HCT116 (cell line): ENCODE data around the genes PLGLB1 and PLGLB2.

- RRBS: no CpG with 5 or more reads among the region's 4 CpGs
Measured at GRCh38 chr2:86297506-86298258, 39.7 kb downstream of the REEP1 start.

GRCh38 chr2:86443324-86443576, 2.1 kb downstream of the KDM3A start:
- RRBS: no CpG with 5 or more reads among the region's 2 CpGs

DNA sequence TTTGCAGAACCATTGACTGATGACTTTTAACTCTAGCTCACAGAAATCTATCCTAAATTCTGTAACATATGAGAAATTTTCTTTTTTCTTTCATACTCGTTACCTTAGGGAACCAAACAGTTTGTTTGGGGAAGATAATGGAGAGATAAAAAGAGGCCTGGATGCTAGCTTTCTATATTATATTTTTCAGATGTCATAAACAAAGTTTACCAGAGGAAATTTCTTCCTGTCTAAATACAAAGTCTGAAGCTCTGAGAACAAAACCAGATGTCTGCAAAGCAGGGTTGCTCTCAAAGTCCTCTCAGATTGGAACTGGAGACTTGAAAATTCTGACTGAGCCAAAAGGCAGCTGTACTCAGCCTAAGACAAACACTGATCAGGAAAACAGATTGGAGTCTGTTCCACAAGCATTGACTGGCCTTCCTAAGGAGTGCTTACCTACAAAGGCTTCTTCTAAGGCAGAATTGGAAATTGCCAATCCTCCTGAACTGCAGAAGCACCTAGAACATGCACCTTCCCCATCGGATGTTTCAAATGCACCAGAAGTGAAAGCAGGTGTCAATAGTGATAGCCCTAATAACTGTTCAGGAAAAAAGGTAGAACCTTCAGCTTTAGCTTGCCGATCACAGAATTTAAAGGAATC, 25.1 kb downstream of the KDM3A start:
- RRBS: no CpG with 5 or more reads among the region's 3 CpGs

DNA sequence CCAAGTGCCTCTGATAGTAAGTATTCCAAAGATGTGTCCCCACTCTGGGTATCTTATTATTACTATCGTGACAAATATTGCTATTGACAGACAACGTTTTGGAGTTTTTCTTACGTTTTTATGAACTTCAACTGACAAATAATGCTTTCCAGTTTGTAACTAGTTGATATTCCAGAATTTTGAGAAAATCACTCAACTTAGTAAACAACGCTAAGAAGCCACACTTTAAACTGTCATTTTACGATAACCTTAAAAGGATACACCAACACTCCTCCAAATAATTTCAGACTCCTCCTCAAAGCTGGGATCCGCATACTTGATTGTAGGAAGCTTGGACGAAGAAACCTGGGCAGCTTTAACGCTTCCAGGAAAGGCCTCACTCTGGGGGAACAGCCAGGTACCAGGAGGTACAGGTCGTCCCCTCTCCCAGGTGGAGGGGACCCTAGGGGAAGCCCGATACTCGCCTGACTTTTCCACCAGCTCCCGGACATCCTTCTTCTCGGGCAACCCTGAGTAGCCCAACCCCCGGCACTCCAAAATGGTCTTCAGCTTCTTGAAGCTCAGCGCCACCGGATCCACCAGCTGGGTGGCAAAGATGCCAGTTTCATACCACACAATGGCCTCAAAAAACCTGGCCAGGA, 1.3 kb downstream of the RNF103 start:
- RRBS: no CpG with 5 or more reads among the region's 16 CpGs

DNA sequence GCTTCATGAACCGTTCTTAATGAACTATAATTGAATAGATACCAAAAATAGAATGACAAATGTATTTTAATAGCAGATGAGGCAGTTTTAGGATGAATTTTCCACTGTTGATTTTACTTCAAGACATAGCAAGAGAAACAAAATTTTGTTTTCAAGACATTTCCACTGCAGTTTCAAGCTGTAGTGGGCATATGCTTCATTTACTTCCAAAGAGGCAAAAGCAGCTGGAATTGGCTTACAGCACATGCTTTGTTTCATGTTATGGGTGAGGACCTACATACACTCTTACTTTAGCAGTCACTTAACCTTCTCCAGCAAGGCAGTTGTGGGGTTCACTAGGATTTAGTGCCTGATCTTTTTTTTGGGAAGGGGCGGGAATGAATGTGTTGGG, 13.7 kb downstream of the CD8A start:
- RRBS: no CpG with 5 or more reads among the region's 2 CpGs

GRCh38 chr2:86787658-86788102, 3.0 kb downstream of the CD8A start:
- RRBS: no CpG with 5 or more reads among the region's 3 CpGs

DNA sequence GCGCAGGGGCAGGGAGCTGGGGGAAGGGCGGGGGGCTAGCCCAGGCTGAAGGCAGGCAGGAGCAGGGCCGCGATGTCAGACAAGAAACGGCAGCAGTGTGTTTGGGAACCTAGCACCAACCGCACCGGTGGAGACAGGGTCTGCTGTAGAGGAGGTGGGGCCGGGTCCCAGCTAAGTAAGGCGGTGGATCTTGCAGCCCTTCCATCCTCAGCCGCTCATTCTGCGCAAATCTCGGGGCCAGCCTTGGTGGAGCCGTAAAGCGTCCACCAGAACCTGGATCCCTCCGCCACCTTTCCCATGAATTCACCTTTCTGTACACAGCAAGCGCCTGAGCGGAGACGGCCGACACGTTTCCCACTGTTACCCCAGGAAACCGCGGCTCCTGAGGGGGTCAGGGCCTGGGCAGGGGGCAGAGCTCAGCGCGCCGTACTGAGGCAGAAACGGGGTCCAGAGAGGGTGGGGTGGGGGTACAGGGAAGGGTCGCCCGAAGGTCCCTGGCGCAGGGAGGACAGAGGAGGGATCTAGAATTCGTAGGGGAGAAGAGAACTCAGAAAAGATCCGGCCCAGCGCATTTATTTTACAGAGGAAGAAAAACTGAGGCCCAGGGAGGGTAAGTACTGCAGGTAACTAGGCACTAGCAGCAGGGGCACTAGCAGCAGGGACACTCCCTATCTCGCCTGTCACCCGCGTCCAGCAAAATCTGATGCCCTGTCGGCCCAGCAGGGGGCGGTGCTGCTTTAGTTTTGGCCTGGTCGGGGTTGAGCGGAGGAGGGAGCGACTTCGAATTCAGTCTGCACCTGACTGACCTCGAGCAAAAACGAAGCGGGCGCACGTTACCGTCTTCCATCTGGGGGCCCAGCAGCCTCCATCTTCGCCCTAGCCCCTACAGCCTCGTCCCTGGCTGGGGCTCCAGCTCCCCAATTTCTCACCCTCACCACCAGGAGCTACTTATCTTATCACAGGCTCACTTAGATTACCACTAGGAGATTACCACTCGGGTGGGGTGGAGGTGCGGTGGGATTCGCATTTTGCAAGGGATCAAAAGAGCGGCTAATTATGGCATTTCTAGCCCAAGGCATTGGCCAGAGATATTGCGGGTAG, 17.4 kb upstream of the CD8A start:
- RRBS: no CpG with 5 or more reads among the region's 54 CpGs

GRCh38 chr2:86837248-86837667, 24.4 kb downstream of the CD8B start:
- RRBS: no CpG with 5 or more reads among the region's 13 CpGs

DNA sequence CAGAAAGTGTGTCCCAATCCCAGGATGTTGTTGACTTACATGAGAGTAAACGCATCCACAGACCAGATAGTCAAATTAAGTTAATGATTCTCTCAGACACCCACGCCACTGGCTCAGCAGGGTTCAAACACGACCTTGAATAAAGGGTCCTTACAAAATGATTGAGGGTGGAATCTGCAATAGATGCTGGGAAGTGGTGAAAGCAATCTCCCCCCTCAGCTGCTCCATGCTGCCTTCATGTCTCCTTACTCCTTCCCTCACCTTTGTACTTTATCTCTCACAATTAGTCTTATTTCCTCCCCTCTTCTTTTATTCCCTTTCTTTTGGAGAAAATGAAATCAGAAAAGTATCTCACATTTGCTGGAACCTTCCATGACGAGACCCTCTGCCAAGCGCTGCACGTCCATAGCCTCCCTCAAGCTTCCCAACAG, at the start of gene PLGLB1:
Gene PLGLB1, minus strand, starts transcription at position 39 of the 431 bp plus-strand sequence.
- RRBS: no CpG with 5 or more reads among the region's 6 CpGs

GRCh38 chr2:87456473-87457233, 291.2 kb upstream of the PLGLB2 start:
- RRBS: no CpG with 5 or more reads among the region's 18 CpGs

DNA sequence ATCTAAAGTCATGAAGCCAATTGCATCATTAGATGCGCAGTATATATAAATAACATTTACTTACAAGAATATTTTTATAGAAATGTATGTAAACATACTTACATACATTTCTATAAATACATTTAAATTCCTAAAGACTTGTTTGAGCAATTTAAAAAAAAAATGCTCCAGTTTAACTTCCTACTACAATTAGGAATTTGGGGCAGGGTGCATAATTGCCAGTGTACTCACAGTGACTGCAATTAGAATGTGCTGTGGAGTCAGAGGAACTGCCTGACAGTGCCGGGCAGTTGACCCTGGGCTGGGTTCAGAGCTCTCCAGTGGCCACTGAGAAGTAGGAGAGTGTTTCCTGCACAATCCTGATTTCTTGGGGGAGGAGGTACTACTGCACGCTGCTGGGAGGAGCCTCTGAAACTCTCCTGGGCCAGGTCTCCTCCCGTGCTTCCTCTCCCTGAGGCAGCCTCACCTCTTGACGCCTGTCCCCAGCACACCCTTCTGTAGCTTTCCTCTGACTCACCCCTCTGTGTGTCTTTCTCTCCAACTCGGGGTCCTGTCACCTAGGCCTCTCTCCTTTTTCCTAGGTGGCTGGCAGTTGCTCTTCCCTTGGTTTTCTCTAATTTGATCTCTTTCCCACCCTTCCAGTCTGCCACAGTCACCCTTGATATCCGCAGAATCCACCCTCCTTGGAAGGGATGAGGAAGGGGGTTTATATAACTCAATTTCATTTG, 264.8 kb upstream of the PLGLB2 start:
- RRBS: no CpG with 5 or more reads among the region's 7 CpGs

GRCh38 chr2:87501025-87501529, 246.8 kb upstream of the PLGLB2 start:
- RRBS: no CpG with 5 or more reads among the region's 11 CpGs

DNA sequence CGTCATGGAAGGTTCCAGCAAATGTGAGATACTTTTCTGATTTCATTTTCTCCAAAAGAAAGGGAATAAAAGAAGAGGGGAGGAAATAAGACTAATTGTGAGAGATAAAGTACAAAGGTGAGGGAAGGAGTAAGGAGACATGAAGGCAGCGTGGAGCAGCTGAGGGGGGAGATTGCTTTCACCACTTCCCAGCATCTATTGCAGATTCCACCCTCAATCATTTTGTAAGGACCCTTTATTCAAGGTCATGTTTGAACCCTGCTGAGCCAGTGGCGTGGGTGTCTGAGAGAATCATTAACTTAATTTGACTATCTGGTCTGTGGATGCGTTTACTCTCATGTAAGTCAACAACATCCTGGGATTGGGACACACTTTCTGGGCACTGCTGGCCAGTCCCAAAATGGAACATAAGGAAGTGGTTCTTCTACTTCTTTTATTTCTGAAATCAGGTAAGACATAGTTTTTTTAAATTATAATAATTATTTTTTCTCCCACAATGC, at the start of gene PLGLB2:
Gene PLGLB2, plus strand, starts transcription at position 334 of the 500 bp plus-strand sequence.
- RRBS: no CpG with 5 or more reads among the region's 4 CpGs

DNA sequence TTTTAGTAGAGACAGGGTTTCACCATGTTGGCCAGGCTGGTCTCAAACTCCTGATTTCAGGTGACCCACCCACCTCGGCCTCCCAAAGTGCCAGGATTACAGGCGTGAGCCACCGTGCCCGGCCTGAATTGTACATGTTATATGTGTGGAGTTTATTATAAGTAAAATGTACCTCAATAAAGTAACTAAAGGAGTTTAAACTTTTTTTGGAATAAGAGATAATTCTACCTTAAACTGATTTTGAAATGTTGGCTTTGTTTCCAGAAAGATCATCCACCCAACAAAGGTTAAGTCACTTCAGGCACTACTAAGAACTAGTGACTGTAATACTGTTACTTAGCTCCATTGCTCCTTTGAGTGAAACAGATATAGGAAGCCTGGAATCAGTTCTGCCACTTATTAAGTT, 9.7 kb downstream of the KRCC1 start:
- RRBS: no CpG with 5 or more reads among the region's 4 CpGs

DNA sequence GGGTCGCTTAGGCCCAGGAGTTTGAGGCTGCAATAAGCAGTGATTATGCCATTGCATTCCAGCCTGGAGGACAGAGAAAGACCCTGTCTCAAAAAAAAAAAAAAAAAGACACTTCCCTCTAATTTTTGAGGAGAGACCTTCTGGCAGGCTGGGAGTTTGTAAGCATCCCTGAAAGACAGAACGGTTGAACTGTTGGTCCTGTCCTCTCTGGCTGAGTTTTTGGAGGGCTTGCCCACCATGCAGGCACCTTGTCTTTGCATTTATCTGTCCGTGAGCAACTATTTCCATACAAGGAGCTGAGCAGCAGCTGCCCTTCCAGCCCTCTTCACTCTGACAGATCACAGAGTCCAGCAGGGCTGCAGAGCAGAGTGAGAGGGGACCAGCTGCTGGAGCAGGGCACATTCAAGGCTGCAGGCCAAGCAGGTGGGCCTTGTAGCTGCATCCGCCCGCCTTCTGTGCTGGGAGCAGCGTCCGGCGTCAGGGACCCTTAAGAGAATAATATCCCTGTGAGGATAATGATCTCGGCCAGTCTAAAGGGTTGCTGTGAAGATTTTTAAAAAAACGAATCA, 9.4 kb downstream of the SMYD1 start:
- RRBS: no CpG with 5 or more reads among the region's 10 CpGs

GRCh38 chr2:88171181-88171422, 956 bp downstream of the THNSL2 start:
- RRBS: no CpG with 5 or more reads among the region's 3 CpGs

DNA sequence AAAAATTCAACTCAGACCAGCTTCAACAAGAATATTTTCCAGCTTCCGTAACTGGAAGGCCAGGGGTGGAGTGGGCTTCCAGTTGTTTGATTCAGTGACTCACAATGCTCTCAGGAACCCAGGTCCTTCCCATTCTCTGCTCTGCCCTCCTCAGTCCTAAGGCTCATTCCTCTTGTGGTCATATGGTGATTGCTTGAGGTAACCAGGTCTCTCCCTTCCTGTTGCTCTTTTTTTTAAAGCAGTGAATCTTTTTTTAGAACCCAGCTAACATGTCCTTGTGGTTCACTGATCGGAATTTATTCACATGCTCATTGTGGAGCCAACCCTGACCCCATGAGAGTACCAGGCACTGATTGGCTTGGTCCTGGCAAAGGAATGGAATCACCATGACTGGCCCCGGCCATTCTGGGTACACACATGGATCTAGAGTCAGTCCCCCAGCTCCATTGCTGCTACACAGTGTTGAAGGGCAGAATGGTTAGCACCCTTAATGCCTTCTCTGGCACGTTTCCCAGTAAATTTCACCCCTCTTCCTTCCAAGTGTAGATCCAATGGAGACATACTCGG, 7.4 kb downstream of the THNSL2 start:
- RRBS: no CpG with 5 or more reads among the region's 5 CpGs

DNA sequence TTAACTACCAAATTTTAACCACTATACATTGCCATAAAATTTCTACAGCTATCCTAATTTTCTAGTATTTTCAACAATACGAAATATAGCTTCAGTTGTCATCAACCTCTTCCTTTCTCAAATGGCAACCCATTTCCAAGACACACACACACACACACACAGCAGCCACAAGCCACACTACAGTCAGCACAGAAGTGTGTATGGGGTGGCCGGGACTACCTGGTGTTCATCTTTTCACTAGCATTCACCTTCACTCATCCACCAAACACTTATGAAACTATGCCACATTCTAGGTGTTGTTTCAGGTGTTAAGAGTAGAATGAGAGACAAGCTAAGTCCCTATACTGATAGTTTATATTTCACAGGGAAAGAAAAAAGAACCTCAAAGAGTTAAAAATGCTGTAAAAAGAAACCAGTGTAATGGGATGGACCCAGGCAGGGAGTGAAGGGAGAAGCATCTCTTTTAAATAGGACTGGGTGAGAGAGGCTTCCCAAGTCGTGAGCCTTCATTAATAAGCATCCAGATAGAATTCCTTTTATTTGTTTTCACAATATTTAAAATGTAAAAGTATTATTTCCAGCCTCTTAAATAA, 40.1 kb downstream of the TEX37 start:
- RRBS: no CpG with 5 or more reads among the region's 3 CpGs